ENCODE measurements around the gene TPCN1.

- RRBS, 2 experiments = no CpG with 5 or more reads among the region's 3 CpGs
CAGE:
- cytosol, long polyA minus RNA = no peak
- cytosol, long polyA plus RNA = no peak
- long polyA plus RNA = no peak
- nucleus, long polyA minus RNA = no peak
- nucleus, long polyA plus RNA = no peak
These were observed 6.4 kb upstream of the SH2B3 start for GRCh38 chr12:111399319-111399640.

DNA sequence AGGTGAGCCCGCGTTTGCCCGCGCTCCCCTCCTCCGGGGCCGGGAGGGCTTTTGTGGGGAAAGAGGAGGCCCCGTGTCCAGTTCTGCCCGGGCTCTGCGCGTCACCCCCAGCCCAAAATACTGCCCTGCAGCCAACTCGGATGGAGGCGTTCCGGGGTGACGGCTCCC lies 437 bp downstream of the SH2B3 start:
- RRBS, 2 experiments = 2 to 3% methylated on average over 11 to 13 of the region's 14 CpGs
CAGE:
- cytosol, long polyA minus RNA = no peak
- cytosol, long polyA plus RNA = no peak
- long polyA plus RNA = no peak
- nucleus, long polyA minus RNA = no peak
- nucleus, long polyA plus RNA = no peak

DNA sequence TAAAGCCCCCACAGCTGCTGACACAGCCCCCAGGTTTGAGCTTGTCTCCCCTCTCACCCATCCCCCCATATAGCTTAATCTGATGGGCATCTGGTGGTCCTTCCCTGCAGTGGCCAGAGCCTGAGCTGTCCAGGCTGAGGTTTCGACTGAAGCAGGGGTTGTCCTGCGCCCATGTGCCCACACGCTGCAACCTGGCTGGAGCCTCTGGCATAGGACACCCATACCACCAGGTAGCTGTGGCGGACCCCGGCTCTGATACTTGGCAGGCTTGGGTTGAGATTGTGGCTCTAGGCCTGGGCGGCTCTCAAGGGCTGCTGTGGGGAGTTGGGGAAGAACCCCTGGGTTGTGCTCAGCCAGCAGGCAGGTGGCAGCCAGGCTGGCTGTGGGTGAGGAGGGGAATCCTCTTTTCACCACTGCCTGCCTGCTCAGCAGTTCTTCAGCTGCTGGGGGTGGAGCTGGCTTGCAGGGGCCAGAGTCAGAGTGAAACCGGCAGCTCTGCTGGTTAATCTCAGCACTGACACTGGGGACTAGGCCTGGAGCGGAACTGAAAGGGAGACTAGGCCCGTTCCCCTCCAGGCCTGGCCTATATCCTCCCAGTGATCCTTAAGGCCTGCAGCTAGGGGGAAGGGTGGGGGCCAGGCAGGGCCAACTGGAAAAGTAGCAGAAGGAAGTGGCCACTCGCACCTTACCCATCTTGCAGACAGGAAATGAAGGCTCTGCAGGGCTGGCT lies 39.1 kb downstream of the SH2B3 start:
- RRBS, 2 experiments = no CpG with 5 or more reads among the region's 10 CpGs
CAGE:
- cytosol, long polyA minus RNA = no peak
- cytosol, long polyA plus RNA = no peak
- long polyA plus RNA = no peak
- nucleus, long polyA minus RNA = no peak
- nucleus, long polyA plus RNA = no peak

DNA sequence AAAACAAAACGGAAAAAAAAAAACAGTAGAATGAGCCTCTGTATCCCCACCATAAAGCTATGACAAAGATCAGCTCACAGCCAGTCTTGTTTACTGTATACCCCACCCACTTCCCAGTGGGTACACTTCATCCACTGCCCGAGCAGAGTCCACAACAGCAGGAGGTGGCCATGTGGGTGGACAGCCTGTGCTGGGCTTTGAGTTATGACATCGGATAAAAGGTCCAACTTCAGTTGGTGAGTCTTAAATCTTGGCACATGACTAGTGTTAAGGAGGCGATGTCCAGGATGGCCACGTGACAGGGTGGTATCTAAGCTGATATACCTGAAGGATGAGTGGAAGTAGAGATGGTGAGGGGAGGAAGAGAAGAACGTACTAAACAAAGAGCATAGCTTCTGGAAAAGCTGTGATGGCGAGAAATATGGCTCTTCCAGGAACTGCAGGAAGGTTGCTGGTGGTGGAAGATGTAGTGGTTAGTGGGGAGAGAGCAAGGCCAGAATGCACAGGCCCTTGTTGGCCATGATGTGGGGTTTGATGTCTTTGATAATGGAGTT lies 34.7 kb upstream of the MAPKAPK5 start:
- RRBS, 2 experiments = no CpG with 5 or more reads among the region's 7 CpGs
CAGE:
- cytosol, long polyA minus RNA = no peak
- cytosol, long polyA plus RNA = no peak
- long polyA plus RNA = no peak
- nucleus, long polyA minus RNA = no peak
- nucleus, long polyA plus RNA = no peak

DNA sequence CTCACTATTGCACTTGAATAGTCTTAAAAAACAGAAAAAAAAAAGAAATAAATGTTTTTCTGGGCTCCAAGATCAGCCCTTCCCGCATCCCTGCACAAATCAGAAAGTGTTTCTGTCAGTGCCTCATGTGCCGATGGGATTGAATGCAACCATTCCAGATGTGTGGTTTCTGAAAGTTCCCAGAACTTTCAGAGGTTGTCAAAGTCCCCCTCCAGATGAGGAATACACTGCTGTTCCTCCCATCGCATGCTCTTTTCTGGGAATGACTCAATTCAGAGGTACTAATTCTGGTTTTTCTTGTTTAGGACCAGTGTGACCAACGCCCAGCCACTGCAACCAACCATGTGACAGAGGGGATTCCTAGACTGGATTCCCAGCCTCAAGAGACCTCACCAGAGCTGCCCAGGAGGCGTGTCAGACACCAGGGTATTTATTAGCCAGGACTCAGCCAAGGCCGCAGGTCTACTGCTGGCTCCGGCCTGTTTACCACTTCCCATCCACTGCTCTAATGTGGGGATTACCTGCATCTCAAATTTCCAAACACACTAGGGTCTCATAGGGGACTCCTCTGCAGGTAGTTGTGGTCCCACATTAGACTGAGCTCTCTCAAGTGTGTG lies 24.2 kb downstream of the TRAFD1 start:
- RRBS, 2 experiments = no CpG with 5 or more reads among the region's 7 CpGs
CAGE:
- cytosol, long polyA minus RNA = no peak
- cytosol, long polyA plus RNA = no peak
- long polyA plus RNA = no peak
- nucleus, long polyA minus RNA = no peak
- nucleus, long polyA plus RNA = no peak

DNA sequence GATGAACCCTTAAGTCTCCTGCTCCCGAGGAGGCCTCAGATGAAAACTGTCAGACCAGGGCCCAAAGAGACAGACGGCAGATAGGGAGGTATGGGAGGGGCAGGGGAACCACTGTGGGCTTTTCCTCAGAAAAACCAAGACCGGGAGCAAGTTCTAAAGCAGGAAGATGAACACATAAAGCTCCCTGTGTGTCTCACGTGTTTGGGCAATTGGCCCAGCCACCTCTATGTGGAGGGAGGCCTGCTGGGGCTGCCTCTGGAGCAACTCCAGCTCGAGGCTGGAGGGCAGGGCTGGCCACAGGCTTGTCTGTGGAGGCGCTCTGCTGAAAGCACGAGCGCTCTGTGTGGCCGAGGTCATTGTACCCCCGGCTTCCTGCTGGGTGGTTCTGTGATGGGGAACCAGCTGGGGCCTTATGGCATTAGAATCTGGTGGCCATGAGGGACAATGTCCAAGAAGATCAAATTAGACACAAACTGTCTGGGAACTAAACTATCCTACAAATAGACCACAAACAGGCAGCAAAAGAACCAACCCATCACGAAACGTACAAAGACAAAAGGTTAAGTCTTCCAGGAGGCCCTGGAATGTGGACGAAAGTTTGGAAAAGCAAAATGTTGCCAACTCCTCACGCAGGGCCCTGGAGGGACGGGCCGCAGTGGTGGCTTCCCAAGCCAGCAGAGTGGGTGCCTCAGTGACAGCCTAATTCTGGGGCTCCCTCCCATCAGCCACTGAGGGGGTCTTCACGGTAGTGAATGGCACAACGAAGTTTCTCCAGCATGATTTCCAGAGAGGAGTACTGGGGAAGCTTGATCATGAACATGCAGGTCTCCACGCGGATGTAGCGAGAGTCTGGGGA lies 36.5 kb downstream of the TRAFD1 start:
- RRBS, 2 experiments = no CpG with 5 or more reads among the region's 21 CpGs
CAGE:
- cytosol, long polyA minus RNA = no peak
- cytosol, long polyA plus RNA = no peak
- long polyA plus RNA = no peak
- nucleus, long polyA minus RNA = no peak
- nucleus, long polyA plus RNA = no peak

GRCh38 chr12:112178800-112179613 lies 53.6 kb downstream of the TRAFD1 start:
- RRBS, 2 experiments = 95% methylated on average over 4 of the region's 27 CpGs; no CpG with 5 or more reads in 1 of the 2 experiments
CAGE:
- cytosol, long polyA minus RNA = no peak
- cytosol, long polyA plus RNA = no peak
- long polyA plus RNA = no peak
- nucleus, long polyA minus RNA = no peak
- nucleus, long polyA plus RNA = no peak

GRCh38 chr12:112283954-112284712 lies 98.1 kb downstream of the HECTD4 start:
- RRBS, 2 experiments = no CpG with 5 or more reads among the region's 3 CpGs
CAGE:
- cytosol, long polyA minus RNA = no peak
- cytosol, long polyA plus RNA = no peak
- long polyA plus RNA = no peak
- nucleus, long polyA minus RNA = start-site peak on the minus strand at chr12:112283933-112284146, 12 reads; start-site peak on the minus strand at chr12:112284260-112284284, 36 reads
- nucleus, long polyA plus RNA = start-site peak on the minus strand at chr12:112284046-112284361, 17 and 17 reads in 2 replicates

DNA sequence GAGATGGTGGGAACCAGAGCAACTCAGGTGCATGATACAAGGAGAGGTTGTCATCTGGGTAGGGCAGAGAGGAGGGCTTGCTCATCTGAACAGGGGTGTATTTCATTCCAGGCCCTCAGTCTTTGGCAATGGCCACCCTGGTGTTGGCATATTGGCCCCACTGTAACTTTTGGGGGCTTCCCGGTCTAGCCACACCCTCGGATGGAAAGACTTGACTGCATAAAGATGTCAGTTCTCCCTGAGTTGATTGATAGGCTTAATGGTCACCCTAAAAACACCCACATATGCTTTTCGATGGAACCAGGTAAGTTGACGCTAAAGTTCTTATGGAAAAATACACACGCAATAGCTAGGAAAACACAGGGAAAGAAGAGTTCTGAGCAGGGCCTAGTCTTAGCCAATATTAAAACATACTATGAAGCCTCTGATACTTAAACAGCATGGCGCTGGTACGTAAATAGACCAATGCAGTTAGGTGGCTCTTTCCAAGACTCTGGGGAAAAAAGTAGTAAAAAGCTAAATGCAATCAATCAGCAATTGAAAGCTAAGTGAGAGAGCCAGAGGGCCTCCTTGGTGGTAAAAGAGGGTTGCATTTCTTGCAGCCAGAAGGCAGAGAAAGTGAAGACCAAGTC lies 6.0 kb upstream of the OAS2 start:
- RRBS, 2 experiments = no CpG with 5 or more reads among the region's 7 CpGs
CAGE:
- cytosol, long polyA minus RNA = no peak
- cytosol, long polyA plus RNA = no peak
- long polyA plus RNA = no peak
- nucleus, long polyA minus RNA = no peak
- nucleus, long polyA plus RNA = no peak

DNA sequence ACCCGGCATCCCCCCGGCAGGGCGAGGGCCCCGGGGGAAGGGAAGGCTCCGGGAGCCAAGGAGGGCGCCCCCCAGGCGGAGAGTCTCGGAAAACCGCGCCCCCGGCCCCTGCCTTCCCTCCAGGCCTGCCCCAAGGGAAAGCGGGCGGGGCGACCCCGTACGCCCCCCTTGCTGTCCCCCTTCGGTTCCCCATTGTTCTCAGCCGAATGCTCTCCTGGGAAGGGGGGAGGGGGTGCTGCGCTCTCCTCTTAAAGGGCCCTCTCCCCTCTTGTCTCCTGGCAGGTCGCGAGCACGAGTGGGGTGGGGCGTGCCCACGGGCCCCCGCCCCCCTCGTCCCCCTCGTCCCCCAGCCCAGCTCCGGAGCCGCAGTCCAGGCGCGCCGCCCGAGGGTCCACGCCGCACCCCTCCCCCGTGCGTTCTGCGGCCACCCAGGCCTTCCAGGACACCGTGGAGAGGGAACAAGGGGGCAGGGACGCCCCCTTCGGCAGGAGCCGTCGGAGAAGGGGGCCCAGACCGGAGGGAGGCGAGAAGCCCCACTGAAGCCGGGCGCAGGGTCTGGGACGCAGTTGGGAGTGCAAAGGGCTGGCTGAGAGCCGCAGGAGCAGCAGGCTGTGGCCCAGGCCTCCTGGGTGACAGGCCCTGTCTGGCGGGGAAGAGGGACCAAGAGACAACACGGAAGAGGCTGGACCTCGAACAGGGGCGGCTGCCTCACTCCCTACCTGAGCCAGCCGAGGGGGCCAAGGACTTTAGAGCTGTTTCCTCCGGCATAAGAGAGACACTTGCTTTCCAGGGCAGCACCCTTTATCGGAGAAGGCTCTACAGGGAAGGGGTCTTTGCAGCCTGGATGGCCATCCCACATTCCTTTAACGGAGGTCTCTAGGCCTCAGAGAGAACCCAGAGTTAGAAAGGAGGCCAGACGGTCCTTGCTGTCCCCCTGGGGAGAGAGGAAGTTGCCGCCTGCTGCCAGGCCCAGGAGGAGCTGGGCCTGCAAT lies 933 bp downstream of the DTX1 start:
- RRBS, 2 experiments = 18 to 20% methylated on average over 7 of the region's 59 CpGs
CAGE:
- cytosol, long polyA minus RNA = no peak
- cytosol, long polyA plus RNA = no peak
- long polyA plus RNA = no peak
- nucleus, long polyA minus RNA = no peak
- nucleus, long polyA plus RNA = no peak

DNA sequence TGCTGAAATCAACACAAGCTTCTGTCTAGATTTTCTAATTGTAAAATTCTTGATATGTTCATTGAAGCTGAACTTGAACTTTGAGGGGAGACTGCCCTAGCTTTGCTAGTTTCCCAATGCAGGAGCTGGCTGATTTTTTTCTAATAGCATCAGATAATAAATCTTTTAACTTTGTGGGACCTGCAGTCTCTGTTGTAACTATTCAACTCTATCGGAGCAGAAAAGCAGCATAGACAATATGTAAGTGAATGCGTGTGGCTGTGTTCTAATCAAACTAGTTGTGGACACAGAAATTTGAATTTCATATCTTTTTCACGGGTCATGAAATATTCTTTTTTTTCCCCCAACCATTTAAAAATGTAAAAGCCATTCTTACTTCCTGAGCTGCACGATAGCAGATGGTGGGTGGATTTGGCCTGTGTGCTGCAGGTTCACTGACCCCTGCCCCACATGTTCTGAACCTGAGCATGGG lies 5.6 kb downstream of the DTX1 start:
- RRBS, 2 experiments = no CpG with 5 or more reads among the region's 4 CpGs
CAGE:
- cytosol, long polyA minus RNA = no peak
- cytosol, long polyA plus RNA = no peak
- long polyA plus RNA = no peak
- nucleus, long polyA minus RNA = no peak
- nucleus, long polyA plus RNA = no peak

DNA sequence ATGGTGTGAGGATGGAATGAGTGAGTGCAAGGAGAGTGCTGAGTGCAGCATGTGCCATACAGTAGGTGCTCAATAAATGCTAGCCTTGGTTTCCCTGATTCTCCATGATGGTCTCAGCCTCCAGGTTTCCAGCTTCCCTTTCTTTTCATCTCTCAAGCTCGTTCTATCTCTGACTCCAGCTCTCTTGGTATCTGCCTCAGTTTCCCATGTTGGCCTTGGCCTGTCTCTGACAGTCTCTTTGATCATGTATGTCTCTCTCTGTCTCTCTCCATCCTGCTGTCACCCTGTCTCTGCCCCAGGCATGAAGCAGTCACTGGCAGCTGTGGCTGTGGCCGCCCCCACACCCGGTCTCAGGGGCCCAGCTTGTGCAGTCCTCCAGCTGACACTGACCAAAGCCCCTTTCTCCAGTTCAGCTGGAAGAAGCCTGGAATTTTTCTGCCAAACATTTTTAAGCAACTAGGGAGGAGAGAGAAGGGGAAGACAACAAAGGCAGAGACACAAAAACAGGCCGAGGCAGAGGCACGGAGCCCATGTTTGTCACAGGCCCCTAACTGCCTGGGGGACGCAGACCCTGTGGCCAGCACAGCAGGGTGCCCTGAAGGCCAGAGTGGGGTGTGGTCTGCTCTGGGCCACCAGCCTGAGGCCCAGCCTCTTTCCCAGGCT lies 14.5 kb downstream of the DTX1 start:
- RRBS, 2 experiments = no CpG with 5 or more reads among the region's 6 CpGs
CAGE:
- cytosol, long polyA minus RNA = no peak
- cytosol, long polyA plus RNA = no peak
- long polyA plus RNA = no peak
- nucleus, long polyA minus RNA = no peak
- nucleus, long polyA plus RNA = no peak

- RRBS, 2 experiments = no CpG with 5 or more reads among the region's 52 CpGs
CAGE:
- cytosol, long polyA minus RNA = no peak
- cytosol, long polyA plus RNA = no peak
- long polyA plus RNA = no peak
- nucleus, long polyA minus RNA = no peak
- nucleus, long polyA plus RNA = no peak
These were observed 20.7 kb downstream of the DTX1 start for GRCh38 chr12:113077128-113077730.

- RRBS, 2 experiments = no CpG with 5 or more reads among the region's 8 CpGs
CAGE:
- cytosol, long polyA minus RNA = no peak
- cytosol, long polyA plus RNA = no peak
- long polyA plus RNA = no peak
- nucleus, long polyA minus RNA = no peak
- nucleus, long polyA plus RNA = no peak
These were observed 8.6 kb downstream of the CFAP73 start for GRCh38 chr12:113158106-113158632.

DNA sequence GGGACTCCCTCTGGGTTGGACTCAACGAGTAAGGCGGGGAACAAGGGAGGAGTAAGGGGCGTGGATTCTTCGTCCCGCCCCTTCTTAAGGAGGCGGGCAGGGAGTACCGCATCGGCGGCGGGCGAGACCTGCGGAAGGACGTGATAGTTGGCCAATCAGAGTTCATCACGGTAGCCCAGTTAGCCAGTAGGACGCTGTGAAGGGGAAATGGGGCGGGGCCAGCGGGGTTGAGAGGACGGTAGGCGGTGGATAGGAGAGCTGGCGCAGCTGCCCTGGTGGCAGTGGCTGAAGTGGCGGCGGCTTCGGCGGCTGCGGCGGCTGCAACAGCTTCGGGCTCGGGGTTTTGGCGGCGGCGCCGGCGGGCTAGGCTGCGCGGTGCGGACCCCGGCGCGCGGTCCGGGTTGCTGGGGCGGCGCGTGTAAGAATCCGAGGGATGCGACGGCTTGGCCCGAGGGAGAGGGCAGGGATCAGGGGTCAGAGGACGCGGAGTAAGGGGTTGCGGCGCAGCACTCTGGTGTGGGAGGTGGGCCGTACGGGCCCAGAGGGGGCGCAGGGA lies at the start of gene TPCN1:
Gene TPCN1, plus strand, starts transcription at position 256 of the 556 bp plus-strand sequence.
- RRBS, 2 experiments = no CpG with 5 or more reads among the region's 55 CpGs
CAGE:
- cytosol, long polyA minus RNA = start-site peak on the plus strand centred at position 251 of the sequence, 35 bp wide, 47 reads
- cytosol, long polyA plus RNA = no peak
- long polyA plus RNA = start-site peak on the plus strand centred at position 248 of the sequence, 67 bp wide, 184 and 244 reads in 2 replicates
- nucleus, long polyA minus RNA = no peak
- nucleus, long polyA plus RNA = start-site peak on the plus strand centred at position 253 of the sequence, 58 bp wide, 209 and 310 reads in 2 replicates

- RRBS, 2 experiments = no CpG with 5 or more reads among the region's 5 CpGs
CAGE:
- cytosol, long polyA minus RNA = no peak
- cytosol, long polyA plus RNA = no peak
- long polyA plus RNA = no peak
- nucleus, long polyA minus RNA = no peak
- nucleus, long polyA plus RNA = no peak
These were observed 12.6 kb downstream of the TPCN1 start for GRCh38 chr12:113233839-113234344.

GRCh38 chr12:113236470-113237248 lies 15.4 kb downstream of the TPCN1 start:
- RRBS, 2 experiments = no CpG with 5 or more reads among the region's 5 CpGs
CAGE:
- cytosol, long polyA minus RNA = no peak
- cytosol, long polyA plus RNA = no peak
- long polyA plus RNA = no peak
- nucleus, long polyA minus RNA = no peak
- nucleus, long polyA plus RNA = no peak

- RRBS, 2 experiments = no CpG with 5 or more reads among the region's 11 CpGs
CAGE:
- cytosol, long polyA minus RNA = no peak
- cytosol, long polyA plus RNA = no peak
- long polyA plus RNA = no peak
- nucleus, long polyA minus RNA = no peak
- nucleus, long polyA plus RNA = no peak
These were observed 45.0 kb downstream of the SLC8B1 start for GRCh38 chr12:113289910-113290401.

DNA sequence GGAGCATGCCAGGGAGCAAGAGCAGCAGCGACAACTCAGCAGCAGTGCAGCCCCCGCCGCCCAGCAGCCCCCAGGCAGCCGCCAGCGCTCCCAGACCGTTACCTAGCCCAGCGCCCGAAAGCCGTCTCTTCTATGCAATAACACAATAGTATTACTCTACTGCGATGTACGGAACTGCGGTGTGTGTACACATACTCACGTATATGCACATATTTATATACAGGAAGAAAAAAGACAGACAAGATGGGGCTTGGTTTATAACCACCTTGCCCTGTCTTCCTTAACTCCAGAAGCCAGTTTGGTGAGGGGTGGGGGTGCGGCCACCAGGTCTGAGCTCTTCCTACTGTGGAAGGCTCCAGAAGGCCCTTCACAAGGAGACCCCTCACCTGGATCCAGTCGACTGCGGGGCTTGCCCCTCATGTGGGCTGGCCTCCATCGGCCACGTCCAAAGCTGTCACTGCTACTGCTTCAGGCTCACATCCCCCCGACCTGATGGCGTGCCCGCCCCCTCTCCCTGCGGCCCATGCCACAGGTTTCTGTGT lies 38.9 kb downstream of the SLC8B1 start:
- RRBS, 2 experiments = no CpG with 5 or more reads among the region's 22 CpGs
CAGE:
- cytosol, long polyA minus RNA = no peak
- cytosol, long polyA plus RNA = no peak
- long polyA plus RNA = no peak
- nucleus, long polyA minus RNA = no peak
- nucleus, long polyA plus RNA = no peak

DNA sequence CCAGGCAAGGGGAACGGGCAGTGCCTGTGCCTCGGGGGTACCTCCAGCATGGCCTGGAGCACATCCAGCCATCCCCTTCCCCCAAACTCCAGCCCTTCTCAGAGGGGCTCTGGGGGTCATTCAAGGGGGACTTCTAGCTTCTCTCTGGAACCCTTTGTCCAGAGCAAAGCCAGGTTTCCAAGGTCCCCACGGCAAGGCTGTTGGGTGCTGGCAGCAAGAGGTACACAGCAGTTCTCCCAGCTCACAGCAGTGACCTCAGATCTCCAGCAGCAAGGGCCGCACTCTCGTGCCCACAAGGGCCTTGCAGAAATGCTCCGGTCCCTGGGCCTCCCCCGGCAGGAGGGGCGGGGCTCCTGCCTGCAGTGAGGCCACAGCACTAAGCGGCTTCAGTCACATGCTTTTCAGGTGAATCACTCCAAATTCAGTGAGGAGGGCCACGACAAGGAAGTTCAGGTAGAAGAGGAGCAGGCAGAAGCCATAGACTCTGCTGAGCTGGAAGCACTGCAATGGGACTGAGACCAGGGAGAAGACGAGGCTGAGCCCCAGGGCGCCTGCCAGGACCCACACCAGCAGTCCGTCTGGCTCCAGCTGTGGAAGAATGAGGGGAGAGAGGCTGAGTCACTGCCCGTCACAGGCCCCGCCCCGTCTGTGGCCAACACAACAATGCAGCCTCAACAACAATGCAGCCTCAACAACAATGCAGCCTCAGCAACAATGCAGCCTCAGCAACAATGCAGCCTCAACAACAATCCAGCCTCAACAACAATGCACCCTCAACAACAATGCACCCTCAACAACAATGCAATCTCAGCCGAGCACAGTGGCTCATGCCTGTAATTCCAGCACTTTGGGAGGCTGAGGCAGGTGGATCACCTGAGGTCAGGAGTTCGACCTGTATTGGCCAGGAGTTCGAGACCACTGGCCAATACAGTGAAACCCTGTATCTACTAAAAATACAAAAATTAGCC lies 35.2 kb downstream of the SLC8B1 start:
- RRBS, 2 experiments = no CpG with 5 or more reads among the region's 19 CpGs
CAGE:
- cytosol, long polyA minus RNA = no peak
- cytosol, long polyA plus RNA = no peak
- long polyA plus RNA = no peak
- nucleus, long polyA minus RNA = no peak
- nucleus, long polyA plus RNA = no peak

All from HepG2 (cell line).